ENCODE measurements around a stretch of chr5.

- PRO-cap, 2 experiments = peak in 2 of 2 experiments; most common plus-strand start chr5:181184344 (in 2); most common minus-strand start chr5:181184138 (in 1)
Observed at GRCh38 chr5:181183969-181184502, 21.0 kb downstream of the TRIM7 start.

DNA sequence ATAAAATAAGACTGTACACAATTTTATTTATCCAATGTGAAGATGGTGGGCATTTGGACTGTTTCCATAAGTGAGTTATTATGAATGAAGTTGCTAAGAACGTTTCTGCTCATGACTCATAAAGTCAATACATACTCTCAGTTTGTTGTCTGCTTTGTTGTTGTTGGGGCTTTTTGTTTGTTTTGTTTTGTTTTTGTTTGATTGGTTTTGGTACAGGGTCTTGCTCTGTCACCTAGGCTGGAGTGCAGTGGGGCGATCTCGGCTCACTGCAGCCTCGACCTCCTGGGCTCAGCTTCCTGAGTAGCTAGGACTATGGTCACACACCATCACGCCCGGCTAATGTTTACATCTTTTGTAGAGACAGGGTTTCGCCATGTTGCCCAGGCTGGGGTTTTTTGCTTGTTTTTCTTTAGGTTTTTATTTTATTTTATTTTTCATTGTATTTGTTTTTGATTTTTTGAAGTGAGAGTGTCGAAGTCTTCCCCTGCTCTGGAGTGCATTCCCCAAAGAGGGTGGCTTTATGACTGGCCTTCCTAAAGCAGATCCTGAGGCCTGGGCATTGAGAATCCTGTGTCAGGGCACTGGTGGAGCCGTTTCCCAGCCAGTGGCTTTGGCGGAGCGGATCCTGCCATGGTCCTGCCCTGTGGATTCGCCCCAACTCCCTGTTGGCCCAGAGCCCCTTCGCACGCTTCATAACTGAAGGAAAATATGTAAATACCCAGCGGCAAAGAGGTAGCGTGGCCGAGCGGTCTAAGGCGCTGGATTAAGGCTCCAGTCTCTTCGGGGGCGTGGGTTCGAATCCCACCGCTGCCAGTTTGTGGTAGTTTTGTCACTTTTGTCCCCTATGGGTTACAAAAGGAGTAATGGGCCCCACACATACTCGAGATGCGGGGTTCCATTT, 17.8 kb downstream of the TRIM7 start:
- PRO-cap, 2 experiments = peak in 1 of 2 experiments; most common plus-strand start position 727 of the sequence (in 1)

DNA sequence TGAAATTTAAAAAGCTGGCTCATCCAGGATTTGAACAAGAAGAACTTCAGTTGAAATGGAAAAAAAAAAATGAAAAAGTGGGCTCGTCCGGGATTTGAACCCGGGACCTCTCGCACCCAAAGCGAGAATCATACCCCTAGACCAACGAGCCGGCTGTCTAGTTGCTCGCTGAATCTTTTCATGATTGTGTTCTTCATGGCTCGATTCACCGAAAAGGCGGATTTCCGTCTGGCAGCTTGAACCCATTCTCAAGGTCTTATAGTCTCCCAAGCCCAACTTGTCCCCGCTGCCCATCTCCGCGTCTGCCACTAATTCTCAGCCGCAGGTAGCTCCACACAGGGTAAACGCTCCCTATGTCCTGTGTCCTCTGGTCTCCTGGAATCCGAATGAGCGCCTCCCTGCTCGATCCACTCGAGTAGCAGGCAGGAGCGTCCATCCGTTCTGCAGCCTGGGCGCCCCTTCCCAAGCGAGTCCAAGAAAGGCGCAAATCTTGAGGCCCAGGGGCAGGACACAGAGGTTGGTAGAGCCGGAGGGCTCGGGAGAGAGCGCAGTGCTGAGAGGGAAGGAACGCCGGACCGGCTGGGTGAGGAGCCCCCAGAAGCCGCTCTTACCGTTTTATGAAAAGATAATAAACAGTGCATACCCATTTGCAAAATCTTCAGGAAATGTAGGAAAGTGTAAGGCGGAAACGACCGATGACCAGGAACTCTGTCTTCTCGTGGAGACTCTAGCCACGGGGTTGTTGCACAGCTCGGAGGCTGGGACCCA, 16.0 kb downstream of the TRIM7 start:
- PRO-cap, 2 experiments = peak in 2 of 2 experiments; most common plus-strand start position 295 of the sequence (in 1); most common minus-strand start position 155 of the sequence (in 2)

DNA sequence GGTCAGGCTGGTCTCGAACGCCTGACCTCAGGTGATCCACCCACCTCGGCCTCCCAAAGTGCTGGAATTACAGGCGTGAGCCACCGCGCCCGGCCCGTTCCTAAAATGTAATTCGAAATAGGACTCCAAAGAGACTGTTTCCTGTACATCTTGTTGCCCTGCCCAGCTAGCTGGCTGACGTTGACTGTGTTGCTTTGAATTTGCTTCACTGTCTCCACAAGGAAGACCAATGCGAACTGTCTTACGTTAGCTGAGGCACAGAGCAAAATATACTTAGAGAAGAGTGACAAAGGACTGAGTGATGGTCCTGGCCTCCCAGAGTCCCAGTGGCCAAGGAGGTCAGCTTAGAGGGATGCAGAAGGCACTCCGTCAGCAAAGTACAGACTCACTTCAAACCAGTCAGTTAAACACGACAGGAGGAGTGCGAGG, 6.9 kb upstream of the TRIM41 start:
- PRO-cap, 2 experiments = no peak in any of the 2 experiments

GRCh38 chr5:181260356-181261022, 454 bp downstream of the TRIM52 start:
- PRO-cap, 2 experiments = no peak in any of the 2 experiments

- PRO-cap, 2 experiments = no peak in any of the 2 experiments
Observed at GRCh38 chr5:181287255-181287765, 26.4 kb upstream of the TRIM52 start.

Data from Metastatic Liver Carcinoma in the Lung (tissue), 2 donors.